A172 (cell line): ENCODE measurements around the gene OIT3.

- RAMPAGE, long total RNA, result no peak
Measured at GRCh38 chr10:72276743-72277158, 3.0 kb downstream of the DDIT4 start.

- RAMPAGE, long total RNA, result no peak
Measured at GRCh38 chr10:72290977-72291328, 17.2 kb downstream of the DDIT4 start.

- RAMPAGE, long total RNA, result no peak
Measured at GRCh38 chr10:72315299-72316237, 39.2 kb downstream of the DNAJB12 start.

DNA sequence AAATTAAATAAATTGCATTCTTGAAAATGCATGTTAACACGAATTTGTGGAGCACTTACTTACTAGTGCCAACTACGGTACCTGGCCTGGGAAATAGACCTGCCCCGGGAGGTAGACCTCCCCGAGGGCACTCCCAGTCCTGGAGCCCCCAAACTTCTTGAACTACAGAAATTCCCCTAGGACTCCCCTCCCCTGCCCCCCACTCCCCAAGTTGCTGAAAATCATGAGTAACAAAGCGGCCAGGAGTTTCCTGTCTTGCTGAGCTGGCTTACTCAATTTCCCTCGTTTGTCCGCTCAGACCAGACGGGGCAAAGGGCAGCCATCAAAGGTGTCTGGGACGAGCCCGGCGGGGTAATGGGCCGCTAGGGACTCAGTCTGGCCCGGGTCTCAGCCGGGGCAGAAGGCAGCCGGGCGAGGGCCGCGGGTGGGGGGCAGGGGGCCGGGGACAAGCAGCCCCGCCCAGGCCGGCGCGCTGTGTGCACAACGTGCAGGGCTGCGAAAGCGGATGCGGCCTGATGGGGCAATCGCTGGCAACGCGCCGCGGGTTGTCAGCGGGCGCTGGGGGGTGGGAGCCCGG is 35.4 kb downstream of the DNAJB12 start:
- RAMPAGE, long total RNA, result no peak

DNA sequence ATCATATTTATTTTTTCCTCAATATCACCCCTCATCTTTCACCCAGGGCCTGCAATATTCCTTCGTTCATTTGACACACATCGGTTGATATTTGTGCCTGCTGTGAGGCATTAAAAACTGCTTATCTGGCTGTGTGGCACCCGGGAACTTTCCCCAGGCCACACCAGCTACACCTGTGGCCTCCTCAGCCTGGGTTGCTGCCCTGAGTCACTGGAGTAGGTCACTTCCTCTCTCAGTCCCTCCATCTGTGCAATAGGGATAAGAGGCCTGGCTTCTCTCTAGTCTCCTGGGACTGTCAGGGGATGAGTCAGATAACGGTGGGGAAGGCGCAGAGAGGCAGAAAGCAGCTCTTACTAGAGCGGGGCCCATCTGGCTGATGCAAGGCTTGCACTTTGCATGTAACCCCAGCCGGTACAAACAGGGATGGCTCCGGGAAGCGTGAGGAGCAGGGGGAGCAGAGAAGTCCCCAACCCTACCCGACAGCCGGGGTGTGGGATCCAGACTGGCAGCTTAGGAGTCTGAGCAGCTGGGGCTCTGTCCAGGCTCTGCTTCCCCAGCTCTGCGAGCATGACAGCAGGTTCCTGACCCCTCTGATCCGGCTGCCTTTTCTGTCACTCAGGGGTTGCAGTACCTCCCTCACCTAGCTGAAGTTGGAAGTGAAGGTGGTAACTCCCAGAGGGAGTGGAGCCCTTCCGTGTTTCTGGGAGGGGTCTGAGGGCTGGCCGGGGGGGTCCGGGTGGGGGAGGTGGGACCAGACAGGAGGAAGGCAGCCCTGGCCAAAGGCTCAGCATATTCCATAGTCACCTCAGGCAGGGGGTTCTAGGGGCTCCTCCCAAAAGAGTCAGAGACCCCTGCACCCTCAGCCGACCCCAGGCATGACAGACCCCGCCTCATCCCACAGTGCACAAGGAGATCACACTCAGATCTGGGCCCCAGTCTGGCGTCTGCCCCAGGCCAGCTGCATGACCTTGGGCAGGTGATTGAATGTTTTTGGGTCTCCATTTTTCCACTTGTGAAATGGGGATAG is 33.8 kb downstream of the DNAJB12 start:
- RAMPAGE, long total RNA, result no peak

- RAMPAGE, long total RNA, result no peak
Measured at GRCh38 chr10:72323851-72324416, 30.8 kb downstream of the DNAJB12 start.

DNA sequence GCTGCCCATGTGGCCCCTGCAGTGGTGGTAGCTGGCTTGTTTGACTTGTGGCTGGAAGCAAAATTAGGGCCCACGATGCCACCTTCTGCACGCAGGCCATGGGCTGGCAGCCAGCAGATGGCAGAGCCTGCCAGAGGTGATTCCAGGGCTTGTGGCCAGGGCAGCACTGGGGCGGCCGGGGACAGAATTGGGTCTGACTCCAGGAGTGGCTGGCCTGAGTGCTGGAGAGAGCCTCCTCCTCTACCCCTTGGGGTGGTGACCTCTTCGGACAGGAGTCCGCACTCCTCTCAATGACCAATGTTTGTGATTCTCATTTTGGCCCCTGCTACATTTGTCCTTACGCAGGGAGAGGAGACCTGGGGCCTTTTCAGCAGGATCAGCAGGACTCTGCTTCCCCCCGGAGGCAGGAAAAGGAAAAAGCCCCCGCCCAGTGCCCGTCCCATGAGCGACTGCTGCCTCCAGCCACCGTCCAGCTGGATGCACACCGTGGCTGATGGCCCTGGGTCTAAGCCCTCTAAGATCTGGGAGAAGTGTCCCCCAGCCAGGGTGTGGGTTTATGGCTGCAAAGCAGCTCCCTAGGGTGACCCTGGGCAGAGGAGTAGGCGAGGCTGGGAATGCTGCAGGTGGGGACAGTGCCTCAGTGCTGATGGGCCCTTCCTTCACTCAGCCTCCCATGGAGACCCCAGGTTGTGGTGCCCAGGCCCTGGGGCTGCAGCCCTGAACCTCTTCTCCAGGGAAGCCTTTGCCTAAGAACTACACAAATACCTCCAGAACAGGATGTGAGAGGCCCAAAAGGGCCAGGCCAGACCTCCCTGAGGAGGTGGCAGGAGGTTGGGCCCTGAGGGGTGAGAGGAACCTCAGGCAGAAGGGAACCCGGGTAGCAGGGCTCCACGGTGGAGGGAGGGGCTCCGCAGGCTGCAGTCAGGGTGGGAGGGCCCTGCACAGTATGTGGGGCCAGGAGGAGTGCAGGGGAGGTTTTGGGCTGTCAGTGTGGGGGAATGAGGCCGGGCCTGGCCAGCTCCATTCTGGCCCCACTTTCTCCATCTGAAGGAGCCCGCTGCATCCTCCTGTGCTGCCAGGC is 26.3 kb downstream of the DNAJB12 start:
- RAMPAGE, long total RNA, result no peak

DNA sequence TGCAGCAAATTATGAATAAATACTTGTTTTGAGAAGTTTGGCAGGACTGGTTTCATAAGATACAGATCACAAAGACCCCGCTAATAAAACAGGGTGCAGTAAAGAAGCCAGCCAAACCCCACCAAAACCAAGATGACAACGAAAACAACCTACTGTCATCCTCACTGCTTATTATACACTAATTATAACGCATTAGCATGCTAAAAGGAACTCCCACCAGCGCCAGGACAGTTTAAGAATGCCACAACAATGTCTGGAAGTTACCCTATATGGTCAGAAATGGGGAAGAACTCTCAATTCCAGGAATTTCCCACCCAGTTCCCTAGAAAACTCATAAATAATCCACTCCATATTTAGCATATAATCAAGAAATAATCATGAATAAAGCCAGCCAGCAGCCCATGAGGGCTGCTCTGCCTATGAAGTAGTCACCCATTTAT is 20.8 kb downstream of the MICU1 start:
- RAMPAGE, long total RNA, result no peak

DNA sequence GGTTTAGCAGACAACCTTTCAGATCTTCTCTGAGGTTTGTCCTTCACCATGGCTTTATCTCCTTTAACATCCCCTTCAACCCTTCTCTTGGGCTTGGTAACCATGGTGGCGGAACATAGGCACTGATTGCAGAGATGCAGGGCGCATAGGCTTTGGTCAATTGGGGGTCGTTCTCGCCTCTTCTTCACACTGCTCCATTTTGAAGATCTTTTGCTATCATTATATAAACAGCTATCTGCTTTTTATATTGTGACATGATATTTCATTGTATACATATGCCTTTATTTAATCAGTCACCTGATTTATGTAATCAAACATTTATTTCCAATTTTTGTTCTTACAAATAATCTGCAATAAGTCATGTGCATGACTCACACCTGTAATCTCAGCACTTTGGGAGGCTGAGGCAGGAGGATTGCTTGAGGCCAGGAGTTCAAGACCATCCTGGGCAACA is 10.8 kb upstream of the MICU1 start:
- RAMPAGE, long total RNA, result no peak

GRCh38 chr10:72693039-72693199 is 976 bp downstream of the MCU start:
- RAMPAGE, long total RNA, result no peak

DNA sequence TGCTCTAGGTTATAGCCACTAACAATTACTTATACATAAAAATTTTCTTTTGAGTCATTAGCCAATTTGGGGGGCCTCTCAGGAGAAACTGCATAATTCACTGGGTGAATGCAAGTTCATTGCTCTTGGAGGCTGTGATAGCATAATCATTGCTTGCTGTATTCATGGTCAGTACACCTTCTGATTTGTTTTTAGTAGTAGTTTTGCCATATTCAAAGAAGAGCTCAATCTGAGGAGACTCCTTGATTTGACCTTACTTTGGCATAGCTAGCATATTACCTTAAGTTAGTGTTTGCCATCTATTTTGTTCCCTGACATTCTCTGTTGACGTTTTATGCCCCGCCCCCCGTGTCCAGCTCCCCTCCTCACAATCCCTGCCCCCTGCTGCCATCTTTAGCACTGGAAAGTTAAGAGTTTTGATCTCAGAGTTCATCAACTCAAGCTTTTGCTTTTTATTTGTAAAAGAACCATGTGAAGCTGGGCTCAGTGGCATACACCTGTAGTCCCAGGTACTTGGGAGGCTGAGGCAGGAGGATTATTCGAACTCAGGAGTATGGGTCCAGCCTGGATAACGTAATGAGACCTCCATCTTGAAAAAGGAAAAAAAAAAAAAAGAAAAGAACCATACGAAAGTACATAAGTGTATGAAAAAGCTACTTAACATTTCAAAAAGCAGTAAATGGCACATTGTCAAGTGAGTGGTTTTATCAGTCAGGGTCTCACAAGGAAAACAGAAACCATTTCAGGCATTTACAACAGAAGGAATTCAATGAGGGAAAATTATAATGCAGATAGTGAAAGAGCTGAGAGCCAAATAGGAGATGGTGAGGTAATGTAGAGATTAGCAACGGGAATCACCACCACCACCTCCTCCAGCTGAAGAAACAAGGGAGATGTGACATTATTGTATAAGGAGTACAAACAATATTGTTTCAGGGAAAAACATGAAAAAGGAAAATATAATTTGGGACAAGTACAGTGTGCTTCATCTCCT is 64.8 kb downstream of the MCU start:
- RAMPAGE, long total RNA, result no peak

DNA sequence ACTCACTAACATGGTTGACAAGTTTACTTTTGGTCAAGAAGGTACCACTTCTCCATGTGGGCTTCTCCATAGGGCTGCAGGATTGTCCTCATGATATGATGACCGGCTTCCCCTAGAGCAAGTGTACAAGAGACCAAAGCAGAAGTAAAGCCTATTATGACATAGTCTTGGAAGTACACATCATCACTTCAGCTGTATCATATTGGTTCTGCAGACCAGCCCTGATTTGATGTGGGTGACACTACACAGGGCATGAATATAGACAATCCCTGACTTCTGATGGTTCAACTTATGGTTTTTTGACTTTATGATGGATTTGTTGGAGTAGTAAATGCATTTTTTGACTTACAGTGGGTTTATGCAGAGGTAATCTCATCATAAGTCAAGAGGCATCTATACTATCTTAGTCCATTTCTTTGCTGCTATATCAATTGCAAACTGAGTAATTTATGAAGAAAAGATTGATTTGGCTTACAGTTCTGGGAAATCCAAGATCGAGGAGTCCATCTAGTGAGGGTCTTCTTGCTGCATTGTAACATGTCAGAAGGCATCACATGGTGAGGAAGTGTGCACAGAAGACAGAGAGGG is 45.6 kb upstream of the OIT3 start:
- RAMPAGE, long total RNA, result no peak

DNA sequence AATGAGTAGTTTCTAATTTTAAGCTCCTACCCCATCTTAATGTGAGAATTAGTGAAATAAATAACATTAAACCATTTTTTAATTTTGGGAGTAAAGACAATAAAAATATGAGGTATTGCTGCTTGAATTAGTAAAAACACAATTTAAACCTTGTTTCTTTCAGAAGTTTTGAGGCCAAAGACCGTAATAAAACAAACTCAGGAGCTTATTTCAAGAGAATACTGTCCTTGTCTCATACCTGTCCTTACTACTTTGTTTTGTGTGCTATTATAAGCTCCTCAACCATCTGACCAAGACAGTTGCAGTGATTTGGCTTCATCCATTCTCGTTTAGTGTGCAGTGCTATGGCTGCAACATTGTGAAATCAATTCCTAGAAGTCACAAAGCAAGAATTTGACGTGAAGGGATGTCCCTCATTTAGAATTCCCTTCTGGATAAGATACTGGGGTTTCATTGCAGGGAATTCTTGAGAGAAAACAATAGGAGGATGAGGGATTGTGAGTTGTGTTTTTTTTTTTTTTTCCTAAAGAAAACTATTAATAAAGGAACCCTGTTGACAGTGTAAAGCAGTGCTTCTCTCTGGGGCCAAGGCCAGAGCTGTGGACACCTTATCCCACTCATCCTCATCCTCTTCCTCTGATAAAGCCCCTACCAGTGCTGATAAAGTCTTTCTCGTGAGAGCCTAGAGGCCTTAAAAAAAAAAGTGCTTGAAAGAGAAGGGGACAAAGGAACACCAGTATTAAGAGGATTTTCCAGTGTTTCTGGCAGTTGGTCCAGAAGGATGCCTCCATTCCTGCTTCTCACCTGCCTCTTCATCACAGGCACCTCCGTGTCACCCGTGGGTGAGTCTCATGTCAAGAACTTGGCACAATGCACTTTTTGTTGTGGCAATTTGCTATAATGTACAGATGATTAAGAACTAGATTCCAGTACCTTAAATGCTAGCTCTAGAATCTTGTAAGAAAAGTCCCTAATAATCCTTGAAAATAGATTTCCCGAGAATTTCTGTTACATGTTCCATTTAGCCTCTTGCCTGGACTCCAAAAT is at the start of gene OIT3:
TSS of gene OIT3 (plus strand) at position 722 of the 1,047 bp plus-strand sequence.
- RAMPAGE, long total RNA, result no peak

DNA sequence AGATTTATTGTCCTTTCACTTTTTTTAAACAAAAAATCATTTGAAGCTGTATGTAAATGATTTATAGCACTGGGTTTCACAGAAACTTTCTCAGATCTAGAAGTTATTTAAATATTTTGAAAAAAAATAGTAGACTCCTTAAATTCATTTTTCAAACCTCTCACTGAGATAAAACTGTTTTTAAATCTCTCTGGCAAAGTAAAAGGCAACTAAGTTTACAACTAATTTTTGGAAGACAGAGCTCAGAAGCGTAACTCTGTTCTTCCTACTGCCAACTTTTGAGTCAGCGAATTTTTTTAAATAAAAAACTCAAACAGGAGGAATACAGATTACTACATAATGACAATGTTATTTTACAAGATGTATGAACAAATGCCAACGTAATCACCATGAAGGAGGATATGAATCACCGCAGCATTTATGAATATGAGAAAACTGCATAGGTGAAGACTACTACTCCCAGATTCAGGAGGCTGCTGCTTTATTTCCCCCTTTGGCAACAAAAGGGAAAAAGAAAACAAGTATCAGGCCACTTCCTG is 52.4 kb downstream of the P4HA1 start:
- RAMPAGE, long total RNA, result no peak

- RAMPAGE, long total RNA, result no peak
Measured at GRCh38 chr10:73095265-73095772, 1.3 kb downstream of the P4HA1 start.

DNA sequence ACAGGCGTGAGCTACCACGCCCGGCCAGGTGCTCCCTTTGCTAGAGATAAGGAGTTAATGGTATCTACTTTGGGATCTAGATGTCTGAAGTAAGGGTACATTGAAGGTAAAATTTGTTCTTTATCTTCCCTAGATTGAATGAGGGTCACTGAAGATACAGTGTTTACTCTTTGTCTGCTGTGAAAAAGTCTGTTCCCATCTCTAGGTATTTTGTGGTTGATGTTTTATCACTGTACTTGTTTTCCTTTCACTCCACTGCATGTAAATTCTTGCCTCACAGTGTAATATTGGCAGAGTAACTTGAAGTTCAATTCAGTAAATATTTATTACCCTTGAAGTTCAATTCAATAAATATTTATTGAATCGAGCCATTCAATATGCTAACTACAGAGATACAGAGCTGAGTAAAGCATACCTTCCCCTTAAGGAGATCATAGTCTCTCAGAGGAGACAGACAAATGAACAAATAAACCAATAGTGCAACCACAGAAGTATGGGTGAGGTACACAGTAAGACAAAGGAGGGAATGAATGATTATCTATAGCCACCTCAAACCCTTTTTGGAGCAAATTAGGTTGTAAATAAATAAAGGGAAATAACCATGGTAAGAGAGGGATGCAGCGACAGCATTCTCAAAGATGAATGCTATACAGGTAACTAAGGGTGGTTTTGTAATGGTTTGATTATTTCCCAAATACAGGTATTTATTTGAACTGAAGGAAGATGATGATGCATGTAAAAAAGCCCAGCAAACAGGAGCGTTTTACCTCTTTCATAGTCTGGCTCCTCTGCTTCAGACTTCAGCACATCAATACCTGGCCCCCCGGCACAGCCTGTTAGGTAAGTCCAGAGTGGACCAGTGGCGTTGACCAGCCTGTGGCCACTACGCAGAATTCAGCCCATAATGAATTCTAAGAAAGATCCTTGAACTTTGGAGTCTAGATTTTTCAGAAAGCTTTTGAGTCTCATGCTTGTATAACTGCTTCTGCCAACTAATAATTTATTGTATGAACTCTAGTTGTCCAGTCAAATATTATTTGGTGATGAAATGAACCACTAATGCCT is 9.4 kb downstream of the NUDT13 start:
- RAMPAGE, long total RNA, result no peak

- RAMPAGE, long total RNA, result no peak
Measured at GRCh38 chr10:73247789-73248222, 751 bp upstream of the DNAJC9 start.

DNA sequence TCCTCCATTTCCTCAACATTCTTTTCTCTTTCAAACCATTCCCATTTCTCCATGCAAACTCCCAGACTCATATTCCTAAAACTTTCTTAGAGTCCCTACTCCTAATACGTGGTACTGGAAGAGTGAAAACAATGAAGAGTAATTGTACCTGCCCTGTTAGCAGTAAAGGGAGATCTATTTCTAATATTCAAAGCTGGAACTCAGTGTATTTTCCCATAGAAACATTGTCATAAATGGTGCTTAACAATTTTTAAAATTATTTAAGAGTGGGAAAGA is 17.0 kb upstream of the MSS51 start:
- RAMPAGE, long total RNA, result no peak

- RAMPAGE, long total RNA, result no peak
Measured at GRCh38 chr10:73471331-73471645, 24.5 kb downstream of the PPP3CB start.

DNA sequence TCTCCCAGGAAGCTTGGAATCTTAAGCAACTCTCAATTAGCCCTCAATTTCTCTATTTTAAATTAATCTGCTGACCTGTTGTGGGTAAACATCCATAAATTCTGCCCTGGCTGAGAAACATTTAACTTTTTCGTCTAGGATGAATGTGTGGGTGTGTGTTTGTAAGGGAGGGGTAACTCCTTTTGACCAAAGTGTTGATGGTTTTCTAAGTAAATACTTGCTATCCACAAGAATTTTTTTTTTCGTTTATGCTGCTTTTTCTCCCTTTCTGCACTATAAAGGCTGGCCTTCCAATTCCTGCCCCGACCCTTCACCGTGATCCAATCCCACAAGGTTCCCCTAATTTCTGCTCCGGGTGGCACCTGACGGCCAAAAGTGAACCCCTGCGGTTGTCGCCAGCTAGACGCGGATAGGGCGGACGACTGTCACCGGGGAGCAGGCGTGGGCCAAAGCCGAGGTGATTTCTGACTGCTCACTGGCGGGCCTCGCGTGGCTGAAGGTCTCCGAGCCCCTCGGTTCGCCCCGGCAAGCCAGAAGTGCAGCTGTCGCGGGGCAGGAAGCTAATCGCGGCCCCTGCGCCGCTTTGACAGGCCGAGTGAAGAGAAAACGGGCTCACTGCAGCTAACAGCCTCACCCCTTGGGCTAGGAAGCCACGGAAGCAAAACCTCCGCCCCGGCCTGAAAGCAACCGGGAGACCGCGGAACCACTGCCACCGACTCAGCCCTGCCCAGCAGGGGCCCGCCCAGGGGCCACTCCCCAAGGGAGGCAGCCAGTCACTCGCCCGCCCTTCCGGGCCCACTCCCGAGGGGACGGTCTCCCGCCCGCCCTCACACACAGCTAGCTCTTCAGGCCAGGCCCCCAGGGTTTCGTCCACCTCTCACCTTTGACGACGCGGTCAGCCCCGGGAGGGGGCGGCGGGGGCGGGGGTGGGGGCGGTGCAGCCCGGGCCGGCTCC is 623 bp downstream of the PPP3CB start:
- RAMPAGE, long total RNA, result no peak